ENCODE data around the gene CCN6.

DNA sequence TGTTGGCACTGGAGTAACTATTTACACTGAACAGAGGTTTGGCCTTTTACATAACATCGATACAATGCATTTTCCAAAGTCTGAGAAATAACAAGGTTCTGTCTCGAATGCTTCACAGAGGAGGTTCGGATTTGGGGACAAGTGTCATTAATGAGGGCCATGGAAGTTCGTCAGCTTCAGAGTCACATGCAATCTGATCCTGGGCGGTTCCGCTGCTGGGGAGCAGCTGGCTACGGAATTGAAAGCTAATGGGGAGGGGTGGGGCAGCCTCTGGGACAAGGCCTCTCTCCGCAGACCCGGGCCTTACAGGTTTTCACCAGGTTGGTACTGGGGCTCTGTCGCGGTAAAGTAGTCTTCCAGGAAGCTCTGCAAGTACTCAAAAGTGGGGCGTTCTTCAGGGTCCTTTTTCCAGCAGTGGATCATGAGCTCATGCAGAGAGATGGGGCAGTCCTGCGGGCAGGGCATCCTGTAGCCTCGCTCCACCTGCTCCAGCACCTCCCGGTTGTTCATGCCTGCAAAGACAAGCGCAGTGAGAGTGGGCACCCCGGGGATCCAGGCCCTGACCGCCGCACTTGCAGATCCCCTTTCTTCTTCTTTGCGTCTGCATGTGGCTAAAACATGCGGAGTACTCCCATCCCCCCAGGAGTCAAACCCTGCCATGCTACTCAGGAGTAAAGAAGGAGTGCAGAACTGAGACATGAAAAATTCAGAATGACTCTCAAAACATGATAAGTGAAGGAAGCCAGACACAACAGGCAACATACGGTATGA lies 55.9 kb upstream of the TRAF3IP2 start:
- RAMPAGE, long total RNA, result no peak
- RRBS, result 60% methylated on average over 1 of the region's 22 CpGs

DNA sequence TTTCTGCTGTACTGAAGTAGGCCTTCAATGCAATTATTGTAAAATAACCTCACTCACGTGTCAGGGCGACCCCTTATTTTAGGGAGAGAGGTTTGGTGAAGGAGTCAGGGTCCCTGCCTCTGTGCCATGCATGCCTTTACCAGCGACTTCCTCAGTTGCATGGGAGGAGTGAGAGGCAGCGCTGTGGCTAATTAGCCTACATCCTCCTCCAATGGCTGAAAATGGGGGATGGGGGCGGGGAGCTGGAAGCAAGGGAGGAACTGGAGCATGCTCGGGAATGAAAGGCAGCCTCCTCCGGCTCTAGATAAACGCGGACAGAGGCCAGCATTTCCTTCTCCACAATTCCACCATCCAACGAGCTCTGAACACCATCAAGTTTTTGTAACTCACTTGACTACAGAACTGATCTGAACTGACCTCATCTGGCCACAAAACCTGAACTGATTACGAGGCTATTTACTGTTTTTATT lies 58.0 kb upstream of the TRAF3IP2 start:
- RAMPAGE, long total RNA, result no peak
- RRBS, result no CpG with 5 or more reads among the region's 11 CpGs

DNA sequence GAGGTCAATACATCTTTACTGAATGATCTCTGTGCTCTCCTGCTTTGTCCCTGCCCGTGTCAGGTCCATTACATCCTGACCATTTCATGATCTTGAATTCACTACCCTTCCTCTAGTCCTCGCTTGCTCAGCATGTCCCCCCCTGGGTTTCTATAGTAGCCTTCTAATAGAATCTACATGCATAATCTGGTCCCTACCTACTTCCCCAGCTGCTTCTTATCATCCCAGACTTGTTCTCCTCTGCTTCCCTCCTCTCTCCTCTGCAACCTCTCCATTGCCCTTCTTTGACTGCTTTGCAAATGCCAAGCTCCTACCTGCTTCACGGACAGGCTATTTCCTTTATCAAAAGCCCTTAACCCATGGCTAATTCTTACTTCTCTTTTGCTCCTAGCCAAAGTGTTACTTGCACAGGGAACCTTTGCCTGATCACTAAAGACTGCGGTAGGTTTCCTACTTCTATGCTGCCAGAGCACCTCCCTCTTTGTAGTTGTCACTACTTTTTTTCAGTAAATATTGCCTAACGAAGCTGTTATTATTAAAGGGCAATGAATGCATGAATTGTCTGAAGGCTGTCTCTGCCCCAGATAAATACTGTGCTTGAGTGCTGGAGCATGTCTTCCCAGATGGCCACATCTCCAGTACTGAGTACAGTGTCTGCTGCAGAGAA lies 73.3 kb upstream of the TRAF3IP2 start:
- RAMPAGE, long total RNA, result no peak
- RRBS, result no CpG with 5 or more reads among the region's 5 CpGs

GRCh38 chr6:111690122-111690601 lies 84.5 kb upstream of the TRAF3IP2 start:
- RAMPAGE, long total RNA, result no peak
- RRBS, result no CpG with 5 or more reads among the region's 2 CpGs

DNA sequence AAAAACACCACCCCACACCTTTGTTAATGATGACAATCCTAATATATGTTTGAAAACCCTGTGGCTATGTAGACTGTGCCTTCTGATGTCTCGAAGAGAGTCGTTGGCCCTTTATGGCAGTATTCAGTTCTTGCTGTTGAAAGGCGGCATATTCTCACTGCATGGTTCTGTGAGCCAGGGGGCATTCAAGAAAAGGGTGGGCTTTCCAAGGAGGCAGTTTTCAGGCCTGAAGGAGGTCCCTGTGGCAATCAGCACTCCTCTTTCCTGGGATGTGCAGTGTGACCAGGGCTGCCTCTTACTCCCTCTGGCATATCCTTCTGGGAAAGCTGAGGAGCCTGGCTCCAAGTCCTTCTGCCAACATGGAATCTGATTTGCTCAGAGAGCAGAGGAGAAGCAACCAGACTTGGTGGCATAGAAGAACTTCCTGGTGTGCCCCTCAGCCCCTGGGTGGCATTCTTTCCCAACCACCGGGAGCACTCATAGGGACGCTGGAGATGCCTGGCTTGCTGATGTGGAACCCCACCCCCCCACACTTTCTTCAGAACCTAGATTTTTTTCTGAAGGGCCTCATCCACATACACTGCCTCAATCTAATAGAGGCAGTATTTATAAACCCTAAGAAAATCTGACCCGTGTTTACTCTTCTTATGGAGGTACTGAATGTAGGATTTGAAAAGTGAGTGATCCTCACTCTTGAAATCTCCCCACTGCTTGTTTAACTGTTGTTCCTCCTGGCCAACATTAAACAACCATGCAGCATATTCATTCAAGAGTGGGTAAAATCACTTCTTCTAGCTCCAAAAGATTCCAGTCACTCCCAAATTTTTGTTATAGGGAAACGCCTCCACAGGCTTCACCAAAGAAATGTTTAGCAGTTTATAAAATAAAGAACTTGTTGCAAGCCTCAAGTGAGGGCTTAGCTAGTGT lies 107.6 kb upstream of the TRAF3IP2 start:
- RAMPAGE, long total RNA, result no peak
- RRBS, result no CpG with 5 or more reads among the region's 7 CpGs

GRCh38 chr6:111724588-111724822 lies 118.8 kb upstream of the TRAF3IP2 start:
- RAMPAGE, long total RNA, result no peak
- RRBS, result no CpG with 5 or more reads among the region's 1 CpG

GRCh38 chr6:111824532-111825196 lies 48.6 kb downstream of the FYN start:
- RAMPAGE, long total RNA, result no peak
- RRBS, result no CpG with 5 or more reads among the region's 4 CpGs

GRCh38 chr6:111851834-111852121 lies 21.5 kb downstream of the FYN start:
- RAMPAGE, long total RNA, result no peak
- RRBS, result no CpG with 5 or more reads among the region's 3 CpGs

DNA sequence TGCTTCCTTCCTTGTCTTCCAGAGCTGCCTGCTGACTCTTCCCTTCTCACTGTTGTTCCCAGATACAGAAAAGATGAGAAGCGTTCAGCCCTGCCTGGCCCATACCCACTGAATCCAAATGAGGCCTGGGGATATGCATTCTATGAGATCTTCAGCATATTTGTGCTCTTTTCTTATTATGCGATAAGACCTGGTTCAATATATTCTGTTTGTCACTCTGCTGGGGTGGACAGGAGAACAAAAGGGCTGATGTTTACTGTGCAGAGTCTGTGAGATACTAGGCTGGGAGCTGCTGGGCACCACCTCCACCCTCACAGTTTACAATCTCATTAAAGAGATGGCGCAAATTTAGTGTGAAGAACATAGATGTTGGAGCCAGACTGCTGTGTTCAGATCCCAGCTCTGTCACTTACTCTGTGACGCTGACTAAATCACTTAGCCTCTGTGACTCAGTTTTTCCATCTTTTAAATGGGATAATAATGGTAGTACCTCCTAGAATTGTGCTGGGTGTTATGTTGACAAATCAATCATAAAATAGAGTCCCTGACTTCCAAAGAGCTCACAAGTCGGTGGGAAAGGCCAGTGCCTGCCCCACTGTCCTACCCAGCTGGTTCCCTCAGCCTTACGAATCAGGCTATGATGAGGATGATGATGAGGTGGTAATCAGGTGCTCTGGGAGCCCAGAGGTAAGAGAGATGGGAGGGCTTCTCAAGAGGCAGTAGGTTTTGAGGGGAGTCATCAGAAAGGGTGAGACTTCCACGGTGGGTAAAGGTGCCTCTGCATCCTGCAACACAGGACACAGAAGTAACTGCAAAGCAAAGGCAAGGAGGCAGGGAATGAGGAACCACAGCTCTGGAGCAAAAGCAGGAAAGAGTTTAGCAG lies 9.1 kb downstream of the FYN start:
- RAMPAGE, long total RNA, result no peak
- RRBS, result no CpG with 5 or more reads among the region's 7 CpGs

DNA sequence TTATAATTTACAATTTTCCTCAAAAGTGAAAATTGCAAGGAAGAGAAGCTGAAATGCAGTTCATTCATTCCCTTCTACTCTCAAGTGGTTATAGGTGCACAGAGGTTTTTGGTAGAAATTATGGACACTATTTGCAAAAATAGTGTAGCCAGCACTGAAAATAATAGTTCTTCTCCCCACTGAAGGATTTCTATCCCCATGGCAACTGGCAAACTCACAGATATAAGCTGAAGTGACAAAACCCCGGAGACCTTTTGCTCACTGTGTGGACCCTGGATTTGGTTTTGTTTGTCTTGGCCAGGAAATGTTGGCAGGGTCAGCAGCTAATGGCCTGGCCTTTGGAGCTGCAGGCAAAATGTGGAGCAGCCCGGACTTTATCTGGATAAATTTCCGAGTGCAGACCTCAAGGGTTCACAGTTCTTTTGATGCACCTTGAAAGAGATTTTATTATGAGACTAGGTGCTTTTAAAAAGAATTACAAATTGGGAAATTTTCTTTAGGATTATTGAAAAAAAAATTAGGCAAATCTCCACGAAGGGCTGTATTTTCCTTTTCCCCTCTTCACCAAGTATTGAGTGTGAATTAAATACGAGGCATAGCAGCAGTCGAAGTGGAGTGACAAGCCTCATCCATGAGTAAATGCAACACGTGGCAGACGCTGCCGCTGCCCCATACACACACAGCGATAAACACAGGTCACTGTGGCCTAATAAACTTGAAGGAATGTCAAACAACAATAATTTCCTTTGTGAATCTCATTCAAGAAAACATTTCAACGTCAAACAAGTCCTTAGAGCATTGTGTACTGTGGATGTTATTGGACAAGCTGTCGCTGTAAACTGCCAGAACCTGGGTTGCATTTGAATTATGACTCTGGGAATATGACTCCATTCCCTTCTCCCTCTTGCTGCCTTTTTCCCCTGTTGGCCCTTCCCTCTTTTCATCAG lies 35.2 kb upstream of the CCN6 start:
- RAMPAGE, long total RNA, result no peak
- RRBS, result 0% methylated on average over 1 of the region's 12 CpGs

- RAMPAGE, long total RNA, result no peak
- RRBS, result no CpG with 5 or more reads among the region's 15 CpGs
These were observed at the start of gene CCN6 for GRCh38 chr6:112054022-112054632. Gene CCN6, plus strand, starts transcription at chr6:112054104.

DNA sequence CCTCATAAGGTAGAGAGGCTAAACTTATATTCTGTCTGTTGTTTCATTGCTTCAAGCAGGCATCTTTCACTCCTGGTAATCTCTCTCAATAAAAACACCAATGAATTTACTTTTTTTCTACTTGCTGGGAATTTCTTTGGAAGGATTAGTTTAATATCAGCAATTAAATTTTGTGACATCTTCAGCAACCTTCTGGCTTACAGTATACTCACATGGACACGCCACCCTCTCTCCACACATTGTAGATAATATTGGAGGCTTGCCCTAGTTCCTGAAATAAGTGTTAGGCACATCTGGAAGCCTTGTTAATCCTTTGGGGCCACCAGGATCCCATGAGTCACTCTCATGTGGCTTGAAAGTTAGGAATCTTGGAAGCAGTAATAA lies 20.7 kb downstream of the LAMA4 start:
- RAMPAGE, long total RNA, result no peak
- RRBS, result no CpG with 5 or more reads among the region's 1 CpG

GRCh38 chr6:113645196-113646053 lies 211.7 kb upstream of the MARCKS start:
- RAMPAGE, long total RNA, result no peak
- RRBS, result no CpG with 5 or more reads among the region's 15 CpGs

- RAMPAGE, long total RNA, result no peak
- RRBS, result no CpG with 5 or more reads among the region's 7 CpGs
These were observed 207.9 kb upstream of the MARCKS start for GRCh38 chr6:113649181-113649638.

DNA sequence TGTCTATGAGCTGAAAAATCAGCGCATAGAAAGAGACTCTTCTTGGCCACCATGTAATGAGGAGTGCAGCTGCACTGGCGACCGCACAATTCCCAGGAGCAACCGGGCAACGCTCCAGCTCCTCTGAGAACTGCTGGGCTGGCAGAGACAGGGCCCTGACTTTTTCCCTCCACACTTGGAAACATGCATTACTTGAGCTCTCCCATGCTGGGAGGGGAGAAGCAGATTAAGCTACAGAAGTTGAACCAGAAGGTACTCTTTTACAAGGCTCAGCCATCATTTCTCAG lies 31.3 kb upstream of the MARCKS start:
- RAMPAGE, long total RNA, result no peak
- RRBS, result no CpG with 5 or more reads among the region's 5 CpGs

- RAMPAGE, long total RNA, result no peak
- RRBS, result no CpG with 5 or more reads among the region's 20 CpGs
These were observed 476 bp upstream of the MARCKS start for GRCh38 chr6:113856616-113857122.

GRCh38 chr6:113903634-113904263 lies 46.6 kb downstream of the MARCKS start:
- RAMPAGE, long total RNA, result no peak
- RRBS, result no CpG with 5 or more reads among the region's 8 CpGs

DNA sequence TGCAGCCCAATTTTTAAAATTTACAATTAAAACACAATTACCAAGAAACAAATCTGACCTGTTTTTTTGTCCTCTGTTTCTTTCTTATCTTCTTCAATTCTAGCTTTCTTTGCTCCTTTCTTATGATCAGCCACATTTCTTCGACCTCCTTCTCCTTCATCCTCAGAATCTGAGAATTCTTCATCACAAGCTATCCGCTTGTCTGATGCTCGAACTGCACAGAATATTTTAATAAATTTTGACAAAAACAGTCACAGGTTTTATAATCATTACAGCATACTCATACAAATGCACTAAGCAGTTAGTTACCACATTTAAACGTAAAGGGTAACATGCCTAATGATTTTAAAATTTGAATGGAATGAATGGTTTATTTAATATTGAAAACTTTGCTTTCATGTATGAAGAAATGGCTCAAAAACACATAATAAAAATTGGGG lies 27.6 kb downstream of the HDAC2 start:
- RAMPAGE, long total RNA, result no peak
- RRBS, result no CpG with 5 or more reads among the region's 4 CpGs

GRCh38 chr6:114364193-114364889 lies 21.5 kb upstream of the HS3ST5 start:
- RAMPAGE, long total RNA, result no peak
- RRBS, result no CpG with 5 or more reads among the region's 1 CpG

- RAMPAGE, long total RNA, result no peak
- RRBS, result 56% methylated on average over 2 of the region's 5 CpGs
These were observed 85.2 kb upstream of the HS3ST5 start for GRCh38 chr6:114427973-114428528.